ENCODE measurements around the genes B4GALT1, AQP7, UBAP2 and C9orf24.

GRCh38 chr9:33023896-33024555 is 1.0 kb upstream of the DNAJA1 start:
- PRO-cap = no peak

DNA sequence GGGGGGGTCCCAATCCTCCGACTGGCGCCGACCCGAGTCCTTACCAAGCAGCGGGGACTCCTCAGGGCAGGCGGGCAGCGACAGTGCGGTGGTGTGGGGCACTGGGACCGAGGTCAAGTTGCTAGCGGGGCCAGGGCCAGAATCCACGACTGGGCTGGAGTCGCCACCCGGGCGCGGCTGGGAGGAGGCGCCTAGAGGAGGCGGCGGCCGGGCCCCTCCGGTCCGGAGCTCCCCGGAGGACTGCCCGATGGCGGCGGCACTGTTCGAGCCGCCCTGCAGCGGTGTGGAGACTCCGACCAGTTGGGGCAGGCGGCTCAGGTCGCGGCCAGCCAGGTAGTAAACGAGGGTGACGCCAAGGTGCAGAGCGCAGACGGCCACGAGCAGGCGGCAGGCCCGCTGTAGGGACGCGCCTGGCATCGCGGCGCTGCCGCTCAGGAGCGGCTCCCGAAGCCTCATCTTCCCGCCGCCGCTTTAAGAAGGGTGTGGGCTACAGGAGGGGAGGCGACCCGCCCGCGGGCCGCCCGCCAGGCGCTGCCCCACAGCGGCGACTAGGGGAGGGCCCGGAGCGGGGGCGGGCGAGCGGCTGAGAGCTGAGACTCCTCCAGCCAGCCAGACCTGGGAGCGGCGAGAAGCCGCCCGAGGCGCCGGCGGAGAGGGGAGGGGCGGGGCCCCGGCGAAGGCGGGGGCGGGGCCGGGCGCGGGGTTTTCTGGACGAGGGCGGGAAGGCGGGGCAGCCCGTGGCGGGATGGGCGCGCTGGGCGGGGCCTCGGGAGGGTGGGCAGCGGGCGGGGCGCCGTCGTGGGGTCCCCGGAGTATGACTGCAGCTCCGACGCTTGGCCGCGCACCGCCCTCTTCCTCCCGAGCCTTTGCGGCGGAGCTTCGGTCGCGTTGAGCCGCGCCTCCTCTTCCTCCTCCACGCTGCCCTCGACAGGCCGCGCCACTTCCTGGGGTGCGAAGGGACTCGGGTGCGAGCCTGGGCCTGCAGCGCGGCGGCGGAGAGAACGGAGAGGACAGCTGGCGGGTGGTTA is at the start of gene B4GALT1:
Gene B4GALT1, minus strand, starts transcription at position 623 of the 1,028 bp plus-strand sequence.
- PRO-cap = bidirectional peak, plus-strand start at position 946 of the sequence, minus-strand start at position 442 of the sequence

- PRO-cap = unidirectional peak, minus-strand start at chr9:33187762
Measured at GRCh38 chr9:33187306-33188113, 20.4 kb upstream of the B4GALT1 start.

DNA sequence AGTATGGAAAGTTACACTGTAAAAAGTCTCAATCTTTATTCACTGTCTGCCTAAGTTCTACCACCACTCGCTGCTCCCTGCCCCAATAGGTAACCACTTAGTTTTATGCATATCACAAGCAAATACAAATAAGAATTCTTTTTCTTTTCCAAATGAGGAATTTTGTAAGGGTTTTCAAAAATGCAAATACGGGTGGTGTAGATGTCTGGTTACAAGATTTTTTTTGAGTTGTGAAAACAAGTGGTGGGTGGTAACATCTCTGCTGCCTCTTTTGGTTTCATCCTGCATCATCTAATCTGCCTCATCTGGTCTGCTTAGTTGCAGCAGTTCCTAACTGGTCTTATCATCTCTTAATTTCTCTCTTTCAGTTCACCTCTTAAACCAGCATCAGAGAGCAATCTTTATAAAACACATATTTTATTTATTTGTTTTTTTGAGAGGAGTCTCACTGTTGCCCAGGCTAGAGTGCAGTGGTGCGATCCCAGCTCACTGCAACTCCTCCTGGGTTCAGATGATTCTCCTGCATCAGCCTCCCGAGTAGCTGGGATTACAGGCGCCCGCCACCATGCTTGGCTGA is 5.3 kb downstream of the NFX1 start:
- PRO-cap = no peak

DNA sequence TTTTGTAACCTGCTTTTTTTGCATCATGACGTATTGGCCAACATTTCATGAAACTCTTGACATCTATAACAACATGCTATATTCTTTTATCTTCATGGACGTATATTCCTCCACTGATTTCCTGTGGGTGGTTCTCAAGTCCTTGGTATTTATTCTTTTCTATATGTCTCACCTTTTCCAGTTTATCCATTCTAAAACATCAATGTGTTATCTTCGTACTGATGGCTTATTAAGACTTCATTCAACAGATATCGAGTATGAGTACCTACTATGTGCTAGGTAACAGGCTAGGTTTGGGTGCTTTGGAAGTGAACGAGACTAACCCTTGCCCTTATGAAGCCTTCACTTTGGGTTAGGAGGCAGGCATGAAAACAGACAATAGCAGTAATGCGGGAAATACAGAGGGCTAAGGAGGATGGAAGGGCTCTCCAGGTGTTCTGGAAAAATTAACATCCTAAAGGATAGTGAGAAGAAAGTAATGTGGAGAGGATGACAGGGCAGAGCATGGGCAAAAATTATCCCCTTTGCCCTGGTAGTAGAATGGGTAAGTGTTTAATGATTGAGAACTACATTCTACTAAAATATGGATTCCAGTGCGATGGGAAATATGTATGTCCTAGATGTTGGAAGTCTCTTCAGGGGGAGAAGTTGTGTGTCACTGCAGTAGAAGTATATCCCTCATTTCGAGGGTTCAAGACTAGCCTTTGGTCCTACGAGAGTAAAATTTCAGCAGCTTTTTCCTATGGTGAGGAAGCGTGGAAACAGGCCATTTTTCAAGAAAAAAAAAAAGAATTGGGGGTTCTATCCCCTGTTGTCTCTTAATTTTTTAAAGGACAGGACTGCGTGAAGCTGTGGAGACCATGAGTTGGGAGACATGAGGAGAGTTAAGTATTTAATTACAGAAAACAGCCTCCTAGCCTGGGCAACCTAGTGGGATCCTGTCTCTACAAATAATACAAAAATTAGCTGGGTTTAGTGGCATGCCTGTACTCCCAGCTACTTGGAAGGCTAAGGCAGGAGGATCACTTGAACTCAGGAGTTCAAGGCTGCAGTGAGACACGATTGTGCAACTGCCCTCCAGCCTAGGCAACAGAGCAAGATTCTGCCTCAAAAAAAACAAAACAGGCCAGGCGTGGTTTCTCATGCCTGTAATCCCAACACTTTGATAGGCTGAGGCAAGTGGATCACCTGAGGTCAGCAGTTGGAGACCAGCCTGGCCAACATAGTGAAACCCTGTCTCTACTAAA is 53.0 kb downstream of the AQP7 start:
- PRO-cap = no peak

GRCh38 chr9:33386648-33386951 is 15.8 kb downstream of the AQP7 start:
- PRO-cap = no peak

DNA sequence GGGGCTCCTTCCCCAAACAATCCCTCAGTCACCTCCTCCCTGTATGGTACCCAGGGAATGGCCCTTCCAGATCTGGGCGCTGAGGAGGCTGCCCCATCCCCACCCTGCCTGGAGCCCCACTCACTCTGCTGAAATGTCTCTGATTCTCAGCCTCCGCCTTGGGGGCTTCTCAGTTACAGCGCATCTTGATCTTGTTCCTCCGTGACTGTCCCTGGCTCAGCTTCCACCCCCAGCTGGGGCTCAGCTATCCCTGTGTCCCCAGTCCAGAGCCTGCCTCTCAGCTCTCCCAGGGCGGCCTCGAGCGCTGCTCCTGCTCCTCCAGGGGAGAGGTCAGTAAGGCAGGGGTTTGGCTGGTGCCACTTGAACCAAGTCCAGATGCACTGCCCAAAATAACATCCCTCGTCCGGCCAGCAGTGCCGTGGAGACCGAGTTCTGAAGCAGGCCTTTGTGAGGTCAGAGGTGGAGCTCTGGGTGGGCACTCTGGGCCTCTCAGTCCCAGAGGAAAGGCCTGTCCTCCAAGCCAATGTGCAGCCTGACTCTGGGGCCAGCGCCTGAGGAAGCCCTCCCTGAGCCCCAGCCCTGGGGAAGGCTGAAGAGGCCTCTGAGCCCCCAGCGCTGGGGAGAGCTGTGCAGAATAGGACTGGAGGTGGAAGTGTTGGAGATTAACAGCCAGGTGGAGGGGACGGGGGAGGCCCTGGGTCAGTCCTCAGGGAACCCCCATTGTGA is at the start of gene AQP7:
Gene AQP7, minus strand, starts transcription at position 320 of the 726 bp plus-strand sequence.
- PRO-cap = no peak

DNA sequence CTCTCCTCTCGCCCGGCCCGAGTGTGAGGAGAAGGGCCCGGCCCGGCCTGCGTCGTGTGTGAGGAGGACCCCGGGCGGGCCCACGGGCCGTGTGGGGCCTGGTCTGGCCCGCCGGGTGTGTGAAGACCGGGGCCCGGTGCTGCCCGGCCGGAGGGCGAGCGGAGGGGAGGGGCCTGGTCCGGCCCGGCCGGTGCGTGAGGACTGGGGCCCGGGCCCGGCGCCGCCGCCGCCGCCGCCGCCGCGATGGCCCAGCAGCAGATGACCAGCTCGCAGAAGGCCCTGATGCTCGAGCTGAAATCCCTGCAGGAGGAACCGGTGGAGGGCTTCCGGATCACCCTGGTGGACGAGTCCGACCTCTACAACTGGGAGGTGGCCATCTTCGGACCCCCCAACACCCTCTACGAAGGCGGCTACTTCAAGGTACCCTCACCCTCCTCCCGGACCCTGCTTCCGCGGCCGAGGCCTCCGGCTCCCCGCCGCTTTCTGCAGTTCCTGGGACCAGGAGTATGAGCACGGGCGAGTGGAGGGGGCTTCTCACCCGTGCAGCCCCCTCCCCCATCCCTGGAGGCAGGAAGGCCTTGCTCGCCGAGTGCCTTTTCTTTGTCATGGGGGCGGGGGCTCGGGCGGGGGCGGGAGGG is 674 bp downstream of the UBE2R2 start:
- PRO-cap = bidirectional peak, plus-strand start at position 106 of the sequence, minus-strand start at position 104 of the sequence; bidirectional peak, plus-strand start outside the sequence, minus-strand start at position 479 of the sequence

DNA sequence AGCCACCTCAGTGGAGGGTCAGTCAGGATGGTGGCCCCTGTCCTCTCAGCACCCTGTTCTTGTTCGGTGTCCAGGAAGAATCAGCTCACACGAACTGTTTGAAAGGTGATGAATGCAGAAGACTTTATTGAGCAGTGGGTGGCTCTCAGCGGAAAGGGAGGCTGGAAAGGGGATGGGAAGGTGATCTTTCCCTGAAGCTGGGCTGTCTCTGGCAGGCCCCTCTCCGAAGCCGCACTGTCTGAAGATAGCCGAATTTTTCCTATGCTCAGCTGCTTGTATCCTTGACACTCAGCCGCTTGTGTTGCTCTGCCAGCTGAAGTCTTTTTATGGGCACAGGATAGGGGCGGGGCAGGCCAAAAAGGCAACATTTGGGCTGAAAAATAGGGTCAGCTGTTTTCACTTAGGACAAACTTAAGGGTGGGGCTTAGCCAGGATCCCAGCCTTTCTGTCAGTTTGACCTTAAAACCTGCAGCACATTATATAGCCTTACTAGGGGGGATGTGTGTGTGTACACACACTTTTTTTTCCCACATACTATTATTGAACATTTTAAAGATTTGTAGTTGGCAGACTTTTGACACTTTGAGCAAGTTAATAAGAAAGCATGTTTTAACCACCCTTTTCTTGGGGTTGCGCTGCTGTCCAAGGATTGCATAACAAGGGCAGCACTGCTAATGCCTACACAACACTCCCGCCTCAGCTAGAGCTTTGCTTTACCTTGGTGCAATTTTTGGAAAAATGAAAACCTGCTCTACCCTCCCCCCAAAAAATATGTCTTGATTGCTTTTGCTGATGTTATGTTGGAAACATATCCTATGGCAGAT is 51.2 kb downstream of the UBE2R2 start:
- PRO-cap = no peak

- PRO-cap = no peak
Measured at GRCh38 chr9:33982097-33982507, 66.6 kb downstream of the UBAP2 start.

DNA sequence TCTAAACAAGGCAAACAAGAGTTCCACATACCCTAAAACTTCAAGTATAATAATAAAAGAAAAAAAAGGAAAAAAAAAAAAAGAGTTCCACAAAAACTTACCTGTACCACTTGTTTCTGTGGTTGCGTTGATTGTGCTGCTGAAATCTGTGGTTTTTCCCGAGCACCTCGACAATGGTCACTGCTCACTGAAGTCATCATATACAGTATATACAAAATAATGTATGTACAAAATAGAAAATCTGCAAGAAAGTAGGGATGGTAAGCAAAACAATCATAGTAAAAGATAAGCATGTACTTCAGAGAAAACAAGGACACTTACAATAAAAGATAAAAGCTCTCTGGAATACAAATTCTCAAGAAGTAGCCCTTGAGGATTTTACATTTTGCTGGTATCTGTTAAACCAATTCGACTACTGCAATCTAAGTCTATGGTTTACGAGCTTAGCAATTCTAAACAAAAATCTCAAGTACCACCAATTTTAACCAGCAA is 31.7 kb downstream of the UBAP2 start:
- PRO-cap = no peak

DNA sequence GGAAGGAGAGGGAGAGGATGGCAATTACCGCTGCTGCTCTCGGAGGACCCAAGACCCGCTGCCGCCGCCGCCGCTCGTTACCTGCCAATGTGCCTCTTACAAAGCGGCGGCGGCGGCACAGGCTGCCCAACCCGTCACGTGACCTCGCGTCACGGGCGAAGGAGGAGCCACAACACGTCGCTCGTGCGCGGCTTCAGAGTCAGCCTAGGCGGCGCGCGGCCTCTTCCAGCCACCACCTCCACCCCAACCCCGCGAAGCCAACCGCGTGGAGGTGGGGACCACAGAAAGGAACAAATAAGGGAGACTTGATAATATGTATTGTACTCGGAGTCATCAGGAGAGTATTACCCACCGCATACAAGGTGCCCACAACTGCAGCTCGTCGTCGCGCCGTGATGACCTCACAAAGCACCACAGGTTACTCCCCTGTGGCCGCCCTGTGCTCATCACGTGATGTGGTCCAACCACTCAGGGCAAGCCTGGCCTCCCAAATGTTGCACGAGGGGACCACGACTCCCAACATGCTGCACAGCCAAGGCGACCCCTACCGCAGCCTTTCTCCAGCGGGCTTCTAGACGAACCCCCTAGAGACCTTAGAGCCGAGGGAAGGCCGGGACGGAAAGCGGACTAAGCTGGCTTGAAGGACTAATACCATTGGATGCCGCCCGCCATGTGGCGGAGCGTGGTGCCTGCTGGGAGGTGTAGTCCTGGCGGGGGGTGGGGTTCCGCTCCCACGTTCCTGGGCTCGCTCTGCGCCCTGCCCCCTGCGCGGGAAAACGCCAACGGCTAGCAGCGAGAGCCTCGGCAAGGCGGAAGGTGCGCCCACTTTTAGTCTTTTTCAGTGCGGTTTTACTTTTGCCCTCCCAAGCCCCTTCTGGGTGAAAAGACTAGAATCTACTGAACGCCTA is at the start of gene UBAP2:
Gene UBAP2, minus strand, starts transcription at position 91 of the 908 bp plus-strand sequence.
- PRO-cap = bidirectional peak, plus-strand start at position 473 of the sequence, minus-strand start at position 85 of the sequence; bidirectional peak, plus-strand start at position 795 of the sequence, minus-strand start at position 668 of the sequence

- PRO-cap = no peak
Measured at GRCh38 chr9:34216930-34217486, 38.2 kb downstream of the UBAP1 start.

DNA sequence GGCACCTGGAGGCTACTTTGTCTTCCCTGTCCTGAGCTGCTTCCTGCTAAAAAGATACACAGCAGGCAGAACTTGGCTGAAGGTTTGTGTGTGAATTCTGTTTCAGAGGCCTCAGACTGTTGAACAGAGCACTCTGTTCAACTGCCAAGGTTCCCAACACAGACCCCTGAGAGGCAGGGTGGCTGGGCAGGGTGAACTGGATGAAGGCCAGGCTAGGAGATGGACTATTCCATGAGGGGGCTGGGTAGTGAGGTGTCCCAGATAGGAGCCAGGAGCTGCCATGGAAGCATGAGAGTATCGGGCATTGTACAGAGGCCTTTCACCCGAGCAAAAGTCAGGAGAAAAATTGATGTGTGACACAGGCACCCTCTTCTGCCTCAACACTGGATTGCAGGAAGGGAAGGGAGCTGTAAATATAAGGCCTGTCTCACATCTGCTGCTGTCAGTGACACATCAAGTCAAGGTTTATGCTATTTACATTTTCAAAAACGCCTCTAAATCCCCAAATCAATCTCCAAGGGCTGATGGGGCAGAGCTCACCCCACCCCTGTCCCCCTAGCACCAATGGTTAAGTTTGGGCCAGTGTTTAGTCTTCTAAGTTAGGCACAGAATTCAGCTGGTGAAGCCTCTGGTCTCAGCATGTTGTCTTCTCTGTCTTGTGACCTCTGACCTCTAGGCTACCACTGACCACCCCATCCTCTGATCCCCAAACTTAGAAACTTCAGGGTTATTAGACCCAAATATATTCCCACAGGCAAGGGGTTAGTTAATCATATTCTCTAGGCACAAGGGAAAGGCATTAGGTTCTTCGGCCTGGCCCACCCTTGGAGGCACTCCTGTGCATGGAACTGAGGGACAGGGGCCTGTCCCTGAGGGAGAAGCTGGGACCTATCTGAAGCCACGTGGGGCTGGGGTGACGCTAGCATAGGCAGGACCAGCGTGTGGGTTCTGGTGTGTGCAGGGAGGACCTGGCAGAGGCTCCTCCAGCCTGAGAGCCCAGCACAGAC is 74.8 kb downstream of the UBAP1 start:
- PRO-cap = unidirectional peak, plus-strand start at position 120 of the sequence; unidirectional peak, plus-strand start at position 266 of the sequence

DNA sequence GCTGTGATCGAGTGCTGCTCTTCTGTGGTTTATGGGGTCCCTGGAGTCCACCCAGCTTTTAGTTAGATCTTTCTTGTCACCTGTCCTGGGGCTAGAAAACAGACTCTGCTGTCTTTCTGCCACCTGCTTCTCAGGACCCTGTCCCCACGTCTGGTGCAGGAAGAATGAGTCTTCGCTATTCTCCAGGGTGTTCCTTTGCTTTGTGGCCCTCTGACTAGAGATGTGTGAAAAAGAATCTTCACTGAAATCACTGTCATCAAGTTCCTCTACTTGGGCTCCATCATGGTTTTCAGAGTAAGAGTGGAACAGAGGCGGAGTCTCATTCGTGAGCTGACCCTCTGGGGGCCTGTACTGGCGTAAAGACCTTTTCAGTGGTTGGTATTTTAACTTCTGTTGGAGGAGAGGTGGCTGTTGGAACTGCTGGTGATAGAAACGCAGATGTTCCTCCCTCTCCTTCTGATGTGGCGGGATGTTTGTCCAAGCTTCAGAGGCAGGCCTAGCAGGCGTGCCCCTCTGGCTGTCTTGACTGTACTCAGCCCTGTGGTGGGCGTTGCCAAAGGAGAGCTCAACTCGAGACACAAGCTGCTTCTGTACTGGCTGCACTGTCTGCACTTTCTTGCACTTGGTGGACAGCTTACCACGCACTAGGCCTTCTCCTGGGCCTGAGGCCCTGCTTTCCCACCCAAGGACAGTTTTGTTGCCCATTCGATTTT is 72.0 kb downstream of the KIF24 start:
- PRO-cap = no peak

GRCh38 chr9:34338507-34339138 is 9.3 kb downstream of the NUDT2 start:
- PRO-cap = no peak

GRCh38 chr9:34380569-34381266 is 4.0 kb upstream of the MYORG start:
- PRO-cap = unidirectional peak, plus-strand start at chr9:34380906

DNA sequence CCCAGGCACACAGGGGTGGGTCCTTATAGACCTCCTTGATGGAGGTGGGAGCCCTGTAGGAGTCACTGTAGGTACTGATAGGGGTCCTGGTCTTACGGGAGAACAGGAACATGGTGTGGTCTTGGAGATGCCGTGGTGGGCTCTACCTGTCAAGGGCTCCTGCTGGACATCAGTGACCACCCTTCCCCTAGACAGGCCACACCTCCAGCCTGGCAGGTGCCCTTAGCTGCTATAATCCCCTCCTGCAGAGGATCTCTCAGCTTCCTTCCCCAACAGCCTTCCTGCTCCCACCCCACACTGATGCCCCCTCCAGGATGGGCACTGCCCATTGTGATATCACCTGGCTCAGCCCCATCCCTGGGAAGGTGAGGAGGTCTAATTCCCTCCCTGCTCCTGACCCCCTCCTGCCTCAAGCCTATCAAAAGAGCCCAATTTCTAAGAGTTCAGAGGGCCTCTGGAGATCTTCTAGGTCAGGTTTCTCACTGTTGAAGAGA is at the start of gene C9orf24:
Gene C9orf24, minus strand, starts transcription at position 289 of the 494 bp plus-strand sequence.
- PRO-cap = no peak

- PRO-cap = no peak
Measured at GRCh38 chr9:34428456-34429157, 29.8 kb downstream of the FAM219A start.

DNA sequence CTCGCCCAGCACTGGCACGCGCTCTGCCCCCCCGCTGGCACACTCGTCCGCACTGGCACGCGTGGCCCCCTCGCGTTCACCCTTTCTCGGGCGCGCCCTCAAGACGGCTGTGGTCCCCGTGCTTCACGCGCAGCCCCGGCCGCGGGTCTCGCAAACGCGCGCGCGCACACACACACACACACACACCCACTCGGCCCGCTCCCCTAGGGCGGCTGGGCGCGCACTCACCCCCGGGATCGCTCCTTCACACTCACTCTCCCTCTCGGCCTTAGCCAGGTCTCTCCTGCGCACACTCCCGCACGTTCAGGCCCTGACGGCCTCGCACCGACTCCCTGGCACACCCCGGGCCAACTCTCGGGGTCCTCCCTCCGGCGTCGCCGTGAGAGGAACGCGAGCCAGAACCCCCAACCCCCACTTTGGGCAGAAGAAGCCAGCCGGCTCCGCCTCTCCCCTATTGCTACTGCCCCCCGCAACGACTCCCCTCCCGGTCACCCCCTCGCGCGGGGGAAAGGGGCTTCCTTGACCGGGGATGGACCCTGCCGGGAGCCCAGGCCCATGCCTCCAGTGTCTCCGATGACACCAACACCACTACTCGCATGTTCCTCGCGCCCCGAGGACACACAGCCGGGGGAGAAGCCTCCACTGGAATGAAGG is 605 bp upstream of the CNTFR start:
- PRO-cap = no peak

Data from ReNcell CX (cell line).